CMK (cell line): ENCODE measurements around a stretch of chr5.

DNA sequence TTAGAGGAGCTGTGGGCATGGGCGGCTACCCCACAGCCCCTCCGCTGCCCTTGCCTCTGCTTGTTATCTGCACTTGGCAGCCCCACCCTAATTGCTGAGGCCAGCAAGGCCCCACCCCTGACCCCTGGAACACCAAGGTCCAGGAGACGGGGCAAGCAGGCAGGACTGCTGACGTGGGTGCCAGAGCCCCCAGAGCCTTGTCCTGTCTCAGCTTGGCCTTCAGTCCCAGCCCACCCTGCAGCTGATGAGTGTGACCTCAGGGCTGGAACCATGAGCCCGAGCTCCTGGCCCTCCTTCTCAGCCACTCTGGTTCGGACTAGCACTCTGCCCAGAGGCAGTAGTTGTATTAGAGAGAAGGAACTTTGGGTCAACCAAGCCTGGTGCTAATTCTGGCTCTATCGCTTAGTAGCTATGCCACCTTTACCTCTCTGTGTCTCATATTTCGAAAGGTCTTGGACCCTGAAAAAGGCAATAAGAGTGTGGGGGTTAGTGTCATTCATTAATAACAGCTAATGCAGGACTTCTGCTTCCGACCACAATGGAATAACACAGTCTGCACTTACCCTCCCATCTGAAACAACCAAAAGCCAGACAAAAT is 29.0 kb upstream of the NEURL1B start:
- RRBS: no CpG with 5 or more reads among the region's 9 CpGs

- RRBS: no CpG with 5 or more reads among the region's 9 CpGs
Measured at GRCh38 chr5:172643341-172643969, 2.4 kb downstream of the NEURL1B start.

DNA sequence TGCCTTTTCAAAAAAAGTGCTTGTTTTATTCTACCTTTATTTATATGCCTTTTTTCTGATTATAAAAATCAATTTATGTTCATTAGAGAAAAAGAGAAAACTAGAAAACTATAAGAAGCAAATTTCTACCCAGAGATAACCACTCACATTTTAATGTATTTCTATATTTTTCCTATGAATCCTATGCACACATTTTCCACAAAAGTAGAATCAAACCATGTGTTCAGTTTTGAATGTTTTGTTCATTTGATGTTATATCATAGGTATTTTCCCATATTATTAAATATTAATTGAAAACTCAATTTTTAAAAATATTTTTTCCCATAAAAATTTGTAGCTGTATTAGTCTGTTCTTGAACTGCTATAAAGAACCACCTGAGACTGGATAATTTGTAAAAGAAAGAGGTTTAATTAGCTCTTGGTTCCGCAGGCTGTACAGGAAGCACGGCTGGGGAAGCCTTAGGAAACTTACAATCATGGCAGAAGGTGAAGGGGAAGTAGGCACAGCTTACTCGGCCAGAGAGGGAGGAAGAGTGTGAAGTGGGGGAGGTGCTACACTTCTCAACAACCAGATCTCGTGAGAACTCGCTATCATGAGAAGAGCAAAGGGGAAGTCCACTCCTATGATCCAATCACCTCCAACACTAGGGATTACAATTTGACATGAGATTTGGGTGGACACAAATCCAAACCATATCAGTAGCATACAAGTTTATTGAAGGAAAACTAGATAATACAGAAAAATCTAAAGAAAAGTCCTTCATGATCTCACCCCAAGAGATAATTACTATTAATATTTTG is 39.7 kb downstream of the NEURL1B start:
- RRBS: no CpG with 5 or more reads among the region's 5 CpGs

- RRBS: no CpG with 5 or more reads among the region's 14 CpGs
Measured at GRCh38 chr5:172696415-172696885, 55.4 kb downstream of the NEURL1B start.

- RRBS: no CpG with 5 or more reads among the region's 13 CpGs
Measured at GRCh38 chr5:172701587-172702098, 60.6 kb downstream of the NEURL1B start.

GRCh38 chr5:172731379-172732156 is 39.4 kb downstream of the DUSP1 start:
- RRBS: 83% methylated on average over 1 of the region's 19 CpGs

DNA sequence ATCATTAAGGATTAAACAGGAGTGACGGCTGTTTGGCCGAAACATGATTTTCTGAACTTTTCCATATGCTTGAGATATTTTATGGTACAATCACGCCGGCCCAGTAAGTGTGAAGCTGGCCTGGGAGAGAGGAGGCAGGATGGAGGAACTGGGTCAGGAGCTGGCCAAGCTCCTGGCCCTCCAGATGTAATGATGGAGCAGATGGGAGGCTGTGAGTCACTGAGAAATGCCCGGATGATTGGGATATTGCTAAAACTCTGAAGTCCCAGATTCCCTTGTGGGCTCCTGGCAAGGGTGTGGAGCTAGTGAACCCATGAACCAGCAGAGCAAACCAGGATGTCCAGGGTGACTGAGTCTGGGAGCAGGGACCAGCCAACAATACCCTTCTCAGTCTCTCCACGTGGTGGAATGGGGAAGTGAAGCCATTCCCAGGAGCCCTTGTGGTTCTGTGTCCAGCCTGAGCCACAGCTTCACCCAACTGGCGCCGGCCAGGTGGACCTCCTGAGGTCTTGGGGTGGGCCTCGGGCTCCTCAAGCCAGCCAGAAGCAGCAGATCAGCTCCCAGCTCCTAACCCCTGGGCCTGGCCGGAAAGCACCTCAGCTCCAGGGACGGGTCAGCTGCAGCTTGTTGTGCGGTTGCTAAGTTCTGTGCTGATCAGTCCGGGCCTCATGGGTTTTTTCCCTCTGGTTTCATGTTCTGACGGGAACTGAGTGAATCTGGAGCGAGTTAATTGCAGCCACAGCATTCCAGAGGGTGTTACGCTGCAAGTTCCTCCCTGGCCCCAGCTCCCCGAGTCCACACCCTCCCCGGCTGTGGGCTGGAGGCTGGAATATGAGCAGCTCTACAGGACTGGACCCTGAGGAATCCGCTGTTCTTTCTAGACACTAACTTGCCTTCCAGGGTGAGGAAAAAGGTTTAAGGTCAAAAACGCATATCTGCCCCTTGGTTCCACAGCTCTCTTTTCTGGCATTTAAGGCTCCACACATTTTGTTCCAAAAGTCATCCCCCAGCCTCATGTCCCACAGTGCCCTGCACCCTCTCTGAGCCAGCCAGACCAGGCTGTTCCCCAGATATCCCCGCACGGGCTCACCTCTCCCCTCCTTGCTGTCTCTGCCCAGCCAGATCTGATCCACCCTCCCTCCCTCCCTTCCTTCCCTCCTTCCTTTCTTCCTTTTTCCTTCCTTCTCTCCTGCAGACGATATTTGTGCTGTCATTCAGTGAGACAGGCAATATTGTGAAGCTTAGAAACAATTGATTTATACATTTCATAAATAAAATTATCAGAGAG is 37.5 kb downstream of the DUSP1 start:
- RRBS: 38% methylated on average over 5 of the region's 23 CpGs

DNA sequence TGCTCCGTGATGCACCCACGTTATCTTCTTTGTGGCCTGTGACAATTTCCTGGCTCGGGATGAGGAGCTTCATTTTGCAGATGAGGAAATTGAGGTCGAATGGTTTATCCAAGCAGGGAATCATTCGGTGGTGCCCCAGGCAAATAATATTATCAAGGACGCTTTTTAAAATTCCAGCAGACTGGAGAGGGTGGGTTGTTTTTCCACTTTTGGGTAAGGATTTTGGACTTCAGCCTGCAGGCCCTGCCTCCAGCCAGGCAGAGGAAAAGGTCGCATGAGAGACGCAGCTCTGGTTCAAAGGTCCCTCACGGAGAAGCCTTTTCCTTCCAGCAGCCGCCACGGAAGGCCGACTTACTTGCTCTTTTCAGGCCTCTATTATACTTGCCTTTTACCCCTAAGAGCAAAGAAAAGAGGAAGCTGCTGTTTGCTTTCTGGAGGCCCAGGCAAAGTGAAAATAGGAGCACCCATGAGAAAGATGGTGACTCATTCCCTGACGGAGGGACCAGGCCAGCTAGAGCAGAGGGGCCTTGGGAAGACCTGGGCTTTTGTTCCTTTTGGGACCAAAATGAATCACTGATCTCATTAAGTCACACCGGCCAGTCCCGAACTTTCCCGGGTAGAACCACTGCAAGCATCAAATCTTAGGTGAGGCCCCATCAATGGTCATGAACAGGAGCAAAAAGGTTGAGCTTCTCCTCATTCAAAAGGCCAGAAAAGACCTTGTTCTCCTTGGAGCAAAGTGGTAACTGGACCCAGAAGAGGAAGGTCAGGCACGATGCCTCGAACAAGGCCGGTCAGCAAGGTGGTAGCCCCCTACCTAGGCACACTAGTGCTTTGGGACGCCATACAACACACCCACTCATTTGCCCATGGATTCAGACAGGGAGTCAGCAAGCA is 23.0 kb upstream of the DUSP1 start:
- RRBS: no CpG with 5 or more reads among the region's 20 CpGs

DNA sequence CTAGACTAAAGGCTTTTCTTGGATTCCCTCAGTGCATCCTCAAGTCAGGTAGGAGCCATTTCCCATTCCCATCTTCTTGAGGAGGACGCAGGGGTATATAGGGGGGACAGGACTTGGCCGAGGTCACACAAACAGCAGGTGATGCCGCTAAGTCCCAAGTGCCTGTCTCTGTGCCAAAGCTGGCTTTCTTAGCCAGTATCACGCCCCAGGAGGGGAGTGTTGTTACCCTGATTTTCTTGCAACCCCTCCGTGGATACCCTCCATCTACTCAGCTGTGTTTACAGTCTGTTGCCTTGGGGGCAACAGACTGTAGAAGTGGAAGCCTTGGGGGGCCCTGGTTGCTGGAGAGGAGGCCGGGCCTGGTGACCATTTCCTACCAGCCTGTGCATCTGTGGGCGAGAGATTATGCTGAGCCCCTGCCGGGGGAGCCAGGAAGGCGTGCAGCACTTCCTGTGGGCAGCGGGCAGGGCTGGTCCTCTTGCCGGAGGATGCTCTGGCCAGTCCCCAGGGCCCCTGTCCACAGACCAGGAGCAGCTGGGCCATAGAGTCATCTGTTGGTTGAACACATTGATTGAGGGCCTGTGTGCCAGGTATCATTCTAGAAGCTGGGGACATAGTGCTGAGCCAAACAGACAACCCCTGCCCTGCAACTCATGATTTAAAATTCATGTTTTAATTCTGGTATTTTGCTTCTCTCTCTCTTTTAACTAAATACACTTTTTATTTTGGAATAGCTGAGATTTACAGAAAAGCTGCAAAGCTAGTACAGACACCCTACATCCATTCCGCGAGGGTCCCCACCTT is 11.1 kb downstream of the ERGIC1 start:
- RRBS: 3% methylated on average over 6 of the region's 13 CpGs

GRCh38 chr5:172902915-172903482 is 56.2 kb upstream of the RPL26L1 start:
- RRBS: no CpG with 5 or more reads among the region's 15 CpGs

- RRBS: no CpG with 5 or more reads among the region's 8 CpGs
Measured at GRCh38 chr5:173011474-173012168, 28.1 kb downstream of the ATP6V0E1 start.

DNA sequence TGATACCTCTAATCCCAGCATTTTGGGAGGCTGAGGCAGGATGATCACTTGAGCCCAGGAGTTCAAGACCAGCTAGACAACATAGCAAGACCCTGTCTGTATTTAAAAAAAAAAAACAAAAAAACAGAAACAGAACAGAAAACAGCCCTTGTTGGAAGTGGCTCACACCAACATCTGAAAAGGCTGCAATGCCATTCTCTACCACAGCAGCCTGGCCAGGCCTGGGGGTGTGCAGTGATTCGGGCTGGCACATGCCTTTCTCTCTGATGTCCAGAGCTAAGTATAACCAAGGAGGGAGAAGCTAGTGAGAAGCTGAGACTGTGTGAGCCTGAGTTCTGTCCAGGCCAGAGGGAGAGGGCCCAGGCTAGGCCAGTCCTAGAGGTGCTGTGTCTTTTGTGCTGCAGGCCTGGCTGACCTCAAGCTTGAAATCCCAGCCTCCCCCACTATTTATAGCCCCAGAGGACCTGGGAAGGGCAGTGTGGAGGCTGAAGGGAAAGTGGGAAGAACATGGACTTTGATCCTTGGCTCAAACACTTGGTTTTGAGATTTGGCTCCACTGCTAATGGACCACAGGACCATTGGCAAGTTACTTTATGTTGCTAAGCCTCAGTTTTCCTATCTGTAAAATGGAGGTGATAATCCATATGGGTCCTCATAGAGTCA is 20.8 kb downstream of the BNIP1 start:
- RRBS: no CpG with 5 or more reads among the region's 1 CpG

GRCh38 chr5:173303615-173304356 is 24.4 kb downstream of the STC2 start:
- RRBS: no CpG with 5 or more reads among the region's 12 CpGs

- RRBS: no CpG with 5 or more reads among the region's 2 CpGs
Measured at GRCh38 chr5:173486396-173486673, 130.1 kb downstream of the BOD1 start.

- RRBS: no CpG with 5 or more reads among the region's 3 CpGs
Measured at GRCh38 chr5:173670083-173670656, 53.7 kb upstream of the BOD1 start.

- RRBS: 81% methylated on average over 2 of the region's 15 CpGs
Measured at GRCh38 chr5:173689600-173690422, 73.4 kb upstream of the BOD1 start.

- RRBS: no CpG with 5 or more reads among the region's 5 CpGs
Measured at GRCh38 chr5:173745940-173746381, 129.5 kb upstream of the BOD1 start.

GRCh38 chr5:173767557-173768750 is 120.2 kb upstream of the CPEB4 start:
- RRBS: no CpG with 5 or more reads among the region's 17 CpGs

- RRBS: no CpG with 5 or more reads among the region's 7 CpGs
Measured at GRCh38 chr5:173791692-173792412, 96.3 kb upstream of the CPEB4 start.

DNA sequence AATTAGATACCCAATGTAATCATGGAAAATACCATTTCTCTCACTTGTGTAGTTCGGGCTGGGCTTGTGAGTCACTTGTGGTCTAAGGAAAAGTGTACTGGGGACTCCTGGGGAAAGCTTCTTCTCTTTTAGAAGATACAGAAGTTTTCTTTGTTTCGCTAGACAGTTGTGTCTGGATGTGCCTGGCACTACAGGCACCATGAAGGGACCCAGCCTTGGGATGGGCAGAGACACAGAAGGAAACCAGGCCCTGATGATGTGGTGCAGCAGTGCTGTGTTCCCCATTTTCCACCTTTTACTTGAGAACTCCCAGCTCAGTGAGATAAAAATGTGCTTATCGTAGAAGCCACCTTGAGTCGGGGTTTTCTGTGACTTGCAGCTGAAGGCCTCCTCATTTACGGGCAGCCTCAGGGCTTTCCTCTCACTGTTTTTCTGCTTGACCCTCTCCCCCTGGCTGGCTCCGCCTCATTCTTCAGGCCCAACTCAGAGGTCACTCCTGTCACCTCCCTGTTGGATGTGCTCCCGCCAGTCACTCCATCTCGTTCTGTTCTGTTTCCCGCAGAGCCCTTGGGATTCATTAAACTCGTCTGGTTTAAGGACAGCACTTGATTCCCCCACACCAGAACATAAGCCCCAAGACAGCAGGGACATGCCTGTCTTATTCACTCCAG is 32.6 kb upstream of the CPEB4 start:
- RRBS: no CpG with 5 or more reads among the region's 10 CpGs